Heart right ventricle (tissue), 2 donors: Measurements from ENCODE around the genes ATF2 and AGPS.

DNA sequence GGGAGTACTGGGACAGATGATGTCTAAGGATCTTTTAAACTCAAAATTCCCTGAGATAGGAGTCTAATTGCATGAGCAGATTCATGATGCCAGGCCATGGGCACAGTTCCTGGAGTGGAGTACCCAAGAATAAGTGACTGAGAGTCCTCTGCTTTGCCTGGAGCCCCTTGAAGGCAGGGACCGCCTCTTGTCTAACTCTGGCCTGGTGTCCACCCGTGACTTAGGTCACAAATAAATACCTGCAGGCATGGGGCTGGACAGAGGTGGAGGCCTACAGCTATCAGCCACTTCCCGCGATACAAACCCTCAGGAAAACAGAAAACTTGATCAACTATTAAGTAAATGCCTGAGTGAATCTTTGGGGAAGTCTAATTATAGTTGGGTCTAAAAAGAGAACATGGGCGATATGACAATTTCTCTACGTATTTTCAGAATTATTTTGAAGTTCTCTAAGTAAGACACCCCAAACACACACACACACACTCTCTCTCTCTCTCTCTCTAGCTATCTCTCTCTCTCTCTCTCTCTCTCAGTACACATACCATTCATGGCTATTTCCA lies 1.8 kb upstream of the WIPF1 start:
- PRO-cap, 2 experiments = no peak in any of the 2 experiments

DNA sequence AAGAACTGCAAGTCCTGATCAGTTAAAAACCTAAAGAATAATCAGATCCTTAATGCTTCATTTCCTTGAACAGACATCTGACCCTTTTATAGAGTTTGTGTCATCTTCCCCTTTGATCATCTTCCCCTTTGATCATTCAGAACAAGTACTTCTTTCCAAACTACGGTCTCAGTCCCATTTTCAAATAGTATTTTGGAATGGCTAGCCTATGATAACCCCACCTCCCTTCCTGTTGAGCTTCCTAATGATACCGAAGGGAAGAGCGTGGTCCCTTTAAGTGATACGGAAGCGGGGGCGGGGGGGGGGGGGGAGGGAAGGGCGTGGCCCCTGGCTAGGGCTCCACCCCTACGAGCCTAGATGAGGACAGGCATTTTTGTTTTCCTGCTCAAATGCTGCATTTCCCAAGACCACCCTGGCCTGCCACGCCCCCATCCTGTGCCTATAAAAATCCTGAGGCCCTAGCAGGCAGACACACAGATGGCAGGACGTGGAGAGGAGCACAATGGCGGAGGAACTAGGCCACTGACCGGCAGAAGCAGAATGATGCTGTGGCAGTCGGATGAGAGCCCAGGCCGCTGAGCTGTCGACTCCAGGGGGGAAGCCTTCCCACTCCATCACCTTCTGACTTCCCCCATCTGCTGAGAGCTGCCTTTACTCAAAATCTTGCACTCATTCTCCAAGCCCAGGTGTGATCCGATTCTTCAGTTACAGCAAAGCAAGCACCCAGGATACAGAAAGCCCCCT lies 24.2 kb upstream of the CHRNA1 start:
- PRO-cap, 2 experiments = peak in 2 of 2 experiments; most common plus-strand start position 472 of the sequence (in 2)

GRCh38 chr2:175168073-175168460 lies at the start of gene ATF2:
Gene ATF2 (minus strand): TSS chr2:175168203.
- PRO-cap, 2 experiments = peak in 2 of 2 experiments; most common minus-strand start chr2:175168150 (in 2)

DNA sequence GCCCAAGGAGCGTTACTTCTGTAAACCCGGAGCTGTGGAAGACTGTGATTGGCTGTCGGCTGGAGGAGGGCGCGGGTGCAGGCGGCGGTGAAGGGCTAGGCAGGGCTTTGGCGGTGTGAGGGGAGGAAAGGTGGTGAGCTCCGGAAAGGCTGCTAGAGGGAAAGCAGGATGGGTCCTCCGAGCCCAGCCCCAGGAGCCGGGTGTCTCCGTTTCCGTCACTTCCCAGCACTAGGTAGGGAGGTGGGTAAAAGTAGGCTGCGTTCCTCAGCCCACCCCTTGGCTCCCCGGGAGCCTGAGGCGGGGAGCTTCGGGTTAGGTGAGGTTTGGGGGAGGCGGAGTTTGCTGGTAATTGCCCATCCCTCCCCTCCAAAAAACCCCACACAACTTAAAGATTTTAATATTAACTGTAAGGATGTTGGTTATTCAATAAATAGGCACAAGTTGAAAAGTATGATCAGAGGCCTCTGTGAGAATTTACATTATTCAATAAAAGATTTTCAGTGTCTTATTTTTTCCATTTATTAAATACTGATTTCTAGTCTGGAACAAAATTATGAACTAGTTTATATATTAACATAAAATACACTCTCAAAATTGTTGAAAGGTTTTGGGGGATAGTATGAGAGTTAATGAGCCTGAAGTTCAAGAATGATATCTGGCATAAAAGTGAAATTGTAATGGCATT lies 600 bp upstream of the ATF2 start:
- PRO-cap, 2 experiments = peak in 2 of 2 experiments; most common plus-strand start position 45 of the sequence (in 1)

DNA sequence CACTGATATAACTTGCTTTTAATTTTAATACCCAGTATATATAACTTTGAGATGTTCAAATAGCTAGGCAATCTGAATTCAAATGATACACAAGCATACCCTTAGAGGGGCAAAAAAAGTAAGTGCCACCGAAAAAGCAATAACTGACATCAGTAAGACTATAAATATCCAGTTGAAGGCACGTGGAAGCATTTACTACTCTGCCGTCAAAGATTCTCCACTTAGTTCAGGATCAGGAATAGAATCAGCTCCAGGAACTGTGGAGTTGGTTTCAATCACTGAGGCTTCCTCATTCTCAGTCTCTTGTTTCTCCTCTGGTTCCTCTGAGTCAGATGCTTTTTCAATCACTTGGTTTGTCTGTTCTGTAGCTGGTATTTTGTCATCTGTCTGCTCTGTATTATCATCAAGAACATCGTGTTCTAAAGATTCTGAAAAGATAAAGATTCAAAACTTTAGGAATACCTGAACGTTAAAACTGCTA lies 72.3 kb downstream of the LNPK start:
- PRO-cap, 2 experiments = peak in 1 of 2 experiments; most common plus-strand start position 224 of the sequence (in 1)

GRCh38 chr2:176131132-176131810 lies 1.8 kb downstream of the HOXD8 start:
- PRO-cap, 2 experiments = no peak in any of the 2 experiments

- PRO-cap, 2 experiments = no peak in any of the 2 experiments
Observed at GRCh38 chr2:176271539-176272265, 2.5 kb downstream of the MTX2 start.

GRCh38 chr2:176472998-176473642 lies 203.9 kb downstream of the MTX2 start:
- PRO-cap, 2 experiments = no peak in any of the 2 experiments

GRCh38 chr2:176709331-176710154 lies 440.3 kb downstream of the MTX2 start:
- PRO-cap, 2 experiments = no peak in any of the 2 experiments

DNA sequence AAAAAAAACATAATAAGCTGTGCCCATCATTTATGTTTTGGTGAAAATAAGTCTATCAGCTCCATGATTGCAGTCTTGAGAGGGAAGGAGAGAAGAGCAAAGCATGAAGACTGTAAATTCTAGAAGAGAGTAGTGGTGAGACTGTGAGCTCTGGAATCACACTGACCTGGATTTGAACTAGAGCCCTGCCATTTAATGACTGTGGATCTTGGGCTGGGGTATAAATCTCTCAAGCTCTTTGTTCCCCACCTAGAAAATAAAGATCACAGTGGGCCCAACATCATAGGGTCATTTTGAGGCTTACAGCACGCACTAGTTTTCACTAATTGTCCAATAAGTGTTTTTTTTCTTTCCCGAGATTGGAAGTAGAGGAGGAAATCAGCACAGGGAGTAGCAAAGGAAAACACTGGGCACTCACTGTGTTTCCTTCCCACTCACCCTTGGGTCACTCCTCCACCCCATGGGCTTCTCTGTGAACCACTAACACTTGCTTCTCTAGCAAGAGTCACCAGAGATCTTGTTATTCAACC lies 61.4 kb upstream of the HNRNPA3 start:
- PRO-cap, 2 experiments = no peak in any of the 2 experiments

GRCh38 chr2:177263197-177264261 lies 998 bp downstream of the NFE2L2 start:
- PRO-cap, 2 experiments = peak in 2 of 2 experiments; most common plus-strand start chr2:177263709 (in 2); most common minus-strand start chr2:177263537 (in 2)

- PRO-cap, 2 experiments = peak in 1 of 2 experiments; most common plus-strand start chr2:177264426 (in 1); most common minus-strand start chr2:177264421 (in 1)
Observed at GRCh38 chr2:177264262-177264487, 352 bp downstream of the NFE2L2 start.

DNA sequence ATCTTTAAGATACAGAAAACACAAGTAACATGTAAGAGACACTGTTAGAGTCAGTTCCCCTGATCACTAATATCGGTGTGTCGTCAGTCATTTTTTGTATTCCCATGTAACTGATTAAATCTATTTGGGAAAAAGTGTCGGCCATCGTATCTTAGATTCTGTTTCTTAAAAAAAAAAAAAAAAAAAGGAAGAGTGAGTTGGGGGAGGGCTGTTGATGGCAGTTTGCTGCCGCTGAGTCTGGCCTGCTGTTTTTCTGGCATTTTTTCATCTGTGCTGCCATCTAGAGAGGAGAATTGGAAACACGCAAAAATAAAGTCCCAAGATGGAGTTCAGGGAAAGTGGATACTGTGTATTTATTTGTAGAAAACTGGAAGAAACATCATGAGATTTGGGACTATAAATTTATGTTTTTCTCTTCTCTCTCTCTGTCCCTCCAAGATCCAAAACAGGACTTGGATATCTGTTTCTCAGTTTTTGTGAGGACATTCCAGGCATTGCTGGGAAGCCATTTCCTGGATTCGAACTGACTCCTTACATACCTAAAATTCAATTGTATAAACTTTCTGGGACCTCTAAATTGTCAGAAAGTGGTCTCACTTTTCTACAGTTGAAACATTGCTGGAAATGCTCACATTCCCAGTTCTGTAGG lies 60.2 kb upstream of the AGPS start:
- PRO-cap, 2 experiments = no peak in any of the 2 experiments

DNA sequence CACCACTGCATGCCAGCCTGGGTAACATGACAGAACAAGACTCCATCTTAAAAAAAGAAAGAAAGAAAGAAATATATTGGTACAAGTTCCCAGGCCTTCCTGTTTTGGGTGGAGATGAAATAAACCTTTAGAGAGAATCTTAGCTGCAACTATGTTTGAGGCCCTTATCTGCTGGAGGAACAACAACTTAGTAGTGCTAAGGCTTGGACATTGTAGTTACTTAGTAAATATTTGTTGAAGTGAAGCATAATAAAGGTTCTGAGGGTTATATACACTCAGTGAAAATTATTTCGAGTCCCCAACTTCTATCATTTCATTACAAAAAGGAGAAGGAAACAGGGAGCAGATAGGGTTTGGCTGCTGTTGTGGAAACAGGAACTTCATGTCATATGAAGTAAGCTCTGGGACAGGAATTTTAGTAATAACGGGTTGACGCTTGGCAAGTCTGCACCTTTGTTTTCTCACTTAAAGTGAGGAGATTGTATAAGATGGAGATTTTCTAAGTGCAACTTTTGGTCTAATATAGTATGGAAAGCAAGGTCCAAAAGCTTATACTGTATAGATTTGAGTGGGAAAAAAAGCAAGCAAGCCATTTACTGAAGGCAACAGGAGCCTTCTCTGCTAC lies 40.0 kb upstream of the AGPS start:
- PRO-cap, 2 experiments = peak in 1 of 2 experiments; most common plus-strand start position 421 of the sequence (in 1)

DNA sequence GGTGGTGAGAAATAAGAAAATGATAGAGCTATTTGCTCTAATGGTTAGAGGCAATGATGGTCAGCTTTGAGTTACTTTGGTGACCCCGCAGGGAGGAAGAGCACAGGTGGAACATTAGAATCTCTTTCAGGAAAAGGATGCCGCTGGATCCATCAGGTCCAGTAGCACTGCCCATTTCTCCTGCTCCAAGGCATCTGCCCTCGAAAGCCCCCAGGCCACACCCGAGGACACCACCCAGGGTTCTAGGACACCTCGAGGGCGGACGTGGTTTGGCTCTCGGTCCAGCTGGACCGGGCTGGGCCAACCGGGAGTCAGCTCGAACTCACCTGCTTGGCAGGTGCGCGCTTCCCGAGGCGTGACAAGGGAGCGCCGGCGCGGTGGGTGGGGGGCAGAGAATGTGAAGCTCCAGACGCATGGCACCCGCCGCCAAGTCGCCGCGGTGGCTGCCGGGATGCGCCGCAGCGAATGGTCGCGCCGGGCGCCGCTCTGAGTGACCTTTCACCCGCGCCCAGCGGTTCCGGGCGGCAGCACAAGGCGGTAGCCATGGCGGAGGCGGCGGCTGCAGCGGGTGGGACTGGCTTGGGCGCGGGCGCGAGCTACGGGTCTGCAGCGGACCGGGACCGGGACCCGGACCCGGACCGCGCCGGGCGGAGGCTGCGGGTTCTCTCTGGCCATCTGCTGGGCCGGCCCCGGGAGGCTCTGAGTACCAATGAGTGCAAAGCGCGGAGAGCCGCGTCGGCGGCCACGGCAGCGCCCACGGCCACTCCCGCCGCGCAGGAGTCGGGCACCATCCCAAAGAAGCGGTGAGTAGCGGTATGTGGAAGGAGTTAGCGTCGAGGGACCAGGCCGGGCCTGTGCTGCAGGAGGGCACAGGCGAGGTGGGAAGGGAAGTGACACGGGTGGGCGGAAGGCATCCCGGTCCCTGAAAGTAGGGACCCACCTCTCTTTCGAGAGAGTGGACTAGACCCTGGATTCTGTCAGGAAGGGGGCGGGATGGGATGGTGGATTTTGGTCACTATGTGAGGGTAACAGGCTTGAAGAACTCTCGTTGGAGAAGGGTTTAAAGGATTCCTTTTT lies at the start of gene AGPS:
TSS of gene AGPS (plus strand) at position 527 of the 1,077 bp plus-strand sequence.
- PRO-cap, 2 experiments = peak in 2 of 2 experiments; most common plus-strand start position 527 of the sequence (in 1); most common minus-strand start position 445 of the sequence (in 2)

DNA sequence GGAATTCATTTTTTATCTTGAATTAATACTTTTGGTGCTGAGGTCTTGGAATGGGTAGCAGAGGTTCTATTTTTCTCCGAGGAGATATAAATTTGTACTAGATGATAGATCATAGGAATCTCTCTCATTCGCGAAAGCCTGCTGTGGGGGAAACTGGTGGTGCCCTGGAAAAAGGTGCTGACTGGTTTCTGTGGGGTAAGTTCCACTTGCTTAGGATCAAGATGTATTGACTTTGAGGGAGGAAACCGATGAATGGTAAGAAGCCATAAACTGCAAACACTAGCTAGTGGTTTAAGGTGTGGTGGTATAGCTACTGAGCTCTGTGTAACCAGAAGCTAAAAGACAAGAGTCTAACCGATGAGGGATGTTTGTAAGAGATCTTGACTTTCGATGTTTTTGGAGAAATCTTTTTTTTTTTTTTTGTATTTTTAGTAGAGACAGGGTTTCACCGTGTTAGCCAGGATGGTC lies 803 bp downstream of the AGPS start:
- PRO-cap, 2 experiments = no peak in any of the 2 experiments

DNA sequence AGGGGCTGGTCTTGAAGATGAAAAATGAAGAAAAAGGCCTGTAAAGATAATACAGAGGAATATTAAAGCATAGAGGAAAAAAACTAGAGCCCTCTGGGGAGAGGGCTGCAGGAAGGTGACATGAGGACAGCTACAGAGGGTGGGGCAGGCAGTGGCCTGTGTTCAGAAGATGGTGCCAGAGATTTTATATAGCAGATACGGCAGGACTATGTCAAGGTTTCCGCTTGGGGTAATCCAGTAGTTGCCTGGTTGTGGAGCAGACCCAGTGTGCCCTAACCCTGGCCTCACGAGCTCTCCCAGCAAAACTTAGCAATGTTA lies 61.3 kb upstream of the TTC30A start:
- PRO-cap, 2 experiments = peak in 1 of 2 experiments; most common plus-strand start position 237 of the sequence (in 1)

DNA sequence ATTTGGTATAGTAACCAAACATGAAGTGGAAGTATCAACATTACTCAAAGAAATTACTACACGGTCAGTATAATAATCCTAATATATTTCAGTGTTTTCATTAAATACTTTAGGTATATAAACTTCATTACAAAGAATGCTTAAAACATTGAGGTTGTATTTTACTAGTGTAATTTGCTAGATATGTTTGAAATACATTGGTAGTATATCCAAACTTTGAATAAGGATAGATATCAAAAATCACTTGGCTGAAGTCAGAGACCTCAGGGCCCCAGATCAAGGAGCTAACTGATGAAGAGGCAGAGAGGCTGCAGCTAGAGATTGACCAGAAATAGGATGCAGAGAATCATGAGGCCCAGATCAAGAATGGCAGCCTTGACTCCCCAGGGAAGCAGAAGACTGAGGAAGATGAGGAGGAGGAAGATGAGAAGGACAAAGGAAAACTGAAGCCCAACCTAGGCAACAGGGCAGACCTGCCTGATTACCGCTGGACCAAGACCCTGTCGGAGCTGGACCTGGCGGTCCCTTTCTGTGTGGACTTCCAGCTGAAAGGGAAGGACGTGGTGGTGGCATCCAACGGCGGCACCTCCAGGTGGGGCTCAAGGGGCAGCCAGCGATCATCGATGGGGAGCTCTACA lies 3.4 kb downstream of the PJVK start:
- PRO-cap, 2 experiments = no peak in any of the 2 experiments

DNA sequence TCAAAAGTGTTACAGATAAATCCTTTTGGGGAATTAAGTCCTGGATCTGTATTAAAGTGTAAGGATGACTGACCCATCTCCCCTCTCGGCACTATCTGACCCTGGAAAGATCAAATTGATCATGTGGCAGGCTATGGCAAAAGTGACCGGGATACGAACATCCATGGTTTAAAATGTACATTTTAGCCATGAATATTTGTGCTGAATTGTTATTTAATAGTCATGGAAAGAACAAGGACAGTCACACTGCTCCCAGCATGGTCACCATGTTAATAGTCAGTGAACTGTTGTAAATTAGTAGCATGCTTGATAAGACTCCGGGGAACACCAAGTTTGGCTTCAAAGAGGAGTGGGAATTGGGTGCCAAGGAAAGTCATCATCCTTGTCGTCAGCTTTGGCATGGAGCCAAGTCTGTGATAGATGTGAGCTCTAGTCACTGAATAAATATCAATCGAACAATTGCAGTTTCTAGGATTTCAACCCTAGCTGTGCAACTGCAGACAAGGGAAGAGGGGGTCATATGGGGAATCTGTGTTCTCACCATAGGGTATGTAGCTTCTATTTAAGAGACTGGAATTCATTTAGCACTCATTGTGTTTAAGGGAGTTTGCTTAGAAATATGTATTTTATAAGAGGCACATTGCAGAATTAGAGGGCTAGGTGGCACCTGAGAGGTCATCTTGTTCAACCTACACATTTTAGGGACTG lies 4.4 kb downstream of the PLEKHA3 start:
- PRO-cap, 2 experiments = peak in 1 of 2 experiments; most common minus-strand start position 286 of the sequence (in 1)

DNA sequence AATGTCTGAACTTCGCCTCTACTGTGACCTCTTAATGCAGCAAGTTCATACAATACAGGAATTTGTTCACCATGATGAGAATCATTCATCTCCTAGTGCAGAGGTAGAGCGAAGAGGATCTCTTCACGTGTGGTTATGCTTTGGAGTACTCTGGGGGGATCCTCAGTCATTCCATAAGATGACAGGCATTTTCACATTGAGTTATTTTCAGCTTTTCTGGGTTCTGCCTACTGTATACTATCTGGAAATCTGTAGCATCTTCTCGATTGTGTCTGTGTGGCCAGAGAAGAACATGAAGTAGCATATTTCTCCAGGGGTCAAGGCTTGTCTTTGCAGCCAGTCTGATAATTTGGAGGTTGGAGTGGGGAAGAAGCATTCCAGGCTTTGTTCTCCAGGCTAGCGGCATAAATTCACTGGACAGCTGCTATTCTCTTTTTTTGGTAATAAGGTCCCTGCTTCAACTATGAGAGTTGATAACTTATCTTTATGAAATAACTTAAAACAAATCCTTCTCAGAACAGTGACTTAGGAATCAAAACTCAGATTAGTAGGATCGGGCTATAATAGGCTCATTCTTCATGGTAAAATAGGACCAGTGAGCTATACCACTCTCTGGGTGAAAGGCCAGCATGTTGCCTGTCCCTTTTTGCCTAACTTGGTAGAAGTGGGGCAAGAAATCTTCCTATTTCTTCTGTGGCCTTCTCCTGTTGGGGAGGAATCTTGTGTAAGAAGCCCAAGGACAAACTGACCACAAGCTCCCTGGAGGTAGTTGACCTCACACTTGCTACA lies 13.8 kb downstream of the PLEKHA3 start:
- PRO-cap, 2 experiments = no peak in any of the 2 experiments